M059J (cell line): ENCODE measurements around a stretch of chr9.

- RAMPAGE, long total RNA = no peak
Observed at GRCh38 chr9:107711406-107712216, 222.0 kb upstream of the KLF4 start.

DNA sequence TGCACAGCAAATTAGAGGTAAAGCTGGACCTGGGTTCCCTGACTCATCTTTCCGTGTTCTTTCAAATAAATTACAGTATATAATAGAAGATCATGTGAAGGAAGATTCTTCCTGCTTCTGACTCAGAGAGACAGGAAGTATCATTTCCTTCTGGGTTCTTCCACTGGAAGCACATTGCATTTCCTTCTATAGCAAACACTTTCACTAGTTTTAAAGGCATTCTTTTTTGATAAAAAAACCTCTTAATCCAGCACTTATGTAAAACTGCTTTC is 566.6 kb upstream of the KLF4 start:
- RAMPAGE, long total RNA = no peak

DNA sequence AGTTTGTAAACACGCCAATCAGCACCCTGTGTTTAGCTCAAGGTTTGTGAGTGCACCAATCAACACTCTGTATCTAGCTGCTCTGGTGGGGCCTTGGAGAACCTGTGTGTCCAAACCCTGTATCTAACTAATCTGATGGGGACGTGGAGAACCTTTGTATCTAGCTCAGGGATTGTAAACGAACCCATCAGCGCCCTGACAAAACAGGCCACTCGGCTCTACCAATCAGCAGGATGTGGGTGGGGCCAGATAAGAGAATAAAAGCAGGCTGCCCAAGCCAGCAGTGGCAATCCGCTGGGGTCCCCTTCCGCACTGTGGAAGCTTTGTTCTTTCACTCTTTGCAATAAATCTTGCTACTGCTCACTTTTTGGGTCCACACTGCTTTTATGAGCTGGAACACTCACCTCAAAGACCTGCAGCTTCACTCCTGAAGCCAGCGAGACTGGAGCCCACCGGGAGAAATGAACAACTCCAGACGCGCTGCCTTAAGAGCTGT is 461.6 kb downstream of the ACTL7B start:
- RAMPAGE, long total RNA = no peak

GRCh38 chr9:109011954-109013001 is 1.0 kb downstream of the CTNNAL1 start:
- RAMPAGE, long total RNA = no peak

DNA sequence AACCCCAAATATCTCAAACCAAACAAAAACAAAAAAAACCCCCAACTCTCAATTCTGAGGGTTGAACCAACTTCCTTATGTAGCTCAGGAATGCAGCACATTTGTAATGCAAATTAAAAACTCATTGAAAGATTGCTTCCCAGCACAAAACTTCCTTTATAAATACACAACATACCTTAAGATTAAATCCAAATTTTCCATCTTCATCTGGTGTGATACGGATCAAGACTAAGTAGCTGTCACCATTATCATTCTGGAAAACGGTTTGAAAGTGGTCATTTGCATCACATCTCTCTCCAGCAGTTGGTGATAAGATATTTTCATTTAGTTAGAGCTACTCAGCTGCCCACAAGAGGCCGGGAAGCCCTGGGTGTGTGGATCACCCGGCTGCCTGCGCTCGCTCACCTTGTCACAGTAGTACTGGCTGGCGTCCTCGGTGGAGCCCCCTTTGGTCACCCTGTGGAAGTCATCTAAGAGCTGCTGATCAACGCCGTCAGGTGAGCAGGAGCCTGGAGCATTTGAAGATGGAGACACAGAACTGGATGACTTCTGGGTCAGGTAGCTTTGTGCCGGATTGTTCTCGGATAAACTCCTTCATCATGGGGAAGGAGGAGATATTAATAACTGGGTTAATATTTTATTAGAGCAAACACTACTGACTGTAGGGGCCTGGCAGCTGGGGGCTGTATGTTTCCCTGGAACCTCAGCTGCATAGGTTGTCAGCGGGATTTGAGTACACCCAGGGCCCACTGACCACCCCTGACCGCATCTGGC is 88.1 kb downstream of the PTPN3 start:
- RAMPAGE, long total RNA = no peak

DNA sequence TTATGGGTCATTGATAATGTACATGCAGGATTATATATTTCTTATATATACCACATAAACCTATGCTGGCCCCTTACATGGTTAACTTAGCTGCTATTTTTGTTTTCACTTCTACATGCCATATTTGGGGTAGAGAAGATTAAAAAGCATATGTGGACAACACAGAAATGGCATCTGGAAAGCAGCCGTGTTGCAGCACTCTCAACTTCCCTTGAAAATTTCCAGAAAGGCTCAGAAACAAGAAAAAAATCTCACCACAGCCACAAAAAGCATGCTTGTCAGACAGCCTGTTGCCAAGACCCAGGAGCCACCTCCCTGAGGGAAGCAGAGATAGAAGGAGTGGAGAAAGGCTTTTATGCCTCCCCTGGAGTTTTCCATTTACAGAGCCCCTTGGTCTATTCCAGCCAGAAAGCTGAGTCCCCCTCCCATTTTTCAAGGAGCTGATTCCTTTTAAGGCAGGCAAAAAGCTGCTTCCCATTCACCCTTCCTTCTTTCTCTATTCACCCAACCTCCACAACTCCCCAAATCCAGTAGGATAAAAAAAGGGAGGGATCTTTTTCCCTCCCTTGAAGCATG is 37.3 kb upstream of the PALM2AKAP2 start:
- RAMPAGE, long total RNA = no peak

DNA sequence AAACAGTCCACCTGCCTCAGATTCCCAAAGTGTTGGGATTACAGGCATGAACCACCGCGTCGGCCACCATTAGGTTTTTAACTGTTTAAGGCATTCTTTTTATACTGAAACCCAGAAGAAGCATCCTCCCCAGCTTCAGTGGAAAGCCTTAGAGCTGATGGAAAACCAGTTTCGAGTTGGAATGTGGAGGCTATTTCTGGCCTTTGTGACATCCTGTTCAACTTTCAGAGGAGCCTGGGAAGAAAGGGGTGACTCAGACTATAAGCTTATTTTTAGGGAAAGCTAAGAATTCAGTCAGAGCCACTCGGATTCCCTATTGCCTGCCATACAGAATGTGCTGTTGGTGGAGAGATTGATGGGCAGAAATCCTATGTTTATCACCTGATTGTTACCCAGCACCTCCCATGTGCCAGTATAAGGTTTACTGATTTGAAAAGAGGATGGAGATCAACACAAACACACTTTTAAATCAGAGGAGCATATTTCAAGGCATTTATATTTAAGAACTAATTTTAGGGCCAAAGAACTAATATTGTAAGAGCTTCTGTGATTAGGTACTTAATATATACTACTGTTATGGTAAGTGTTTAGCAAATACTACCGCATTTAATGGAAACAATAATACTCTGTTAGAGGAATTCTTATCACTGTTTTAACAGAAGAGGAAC is 19.9 kb downstream of the PALM2AKAP2 start:
- RAMPAGE, long total RNA = no peak

DNA sequence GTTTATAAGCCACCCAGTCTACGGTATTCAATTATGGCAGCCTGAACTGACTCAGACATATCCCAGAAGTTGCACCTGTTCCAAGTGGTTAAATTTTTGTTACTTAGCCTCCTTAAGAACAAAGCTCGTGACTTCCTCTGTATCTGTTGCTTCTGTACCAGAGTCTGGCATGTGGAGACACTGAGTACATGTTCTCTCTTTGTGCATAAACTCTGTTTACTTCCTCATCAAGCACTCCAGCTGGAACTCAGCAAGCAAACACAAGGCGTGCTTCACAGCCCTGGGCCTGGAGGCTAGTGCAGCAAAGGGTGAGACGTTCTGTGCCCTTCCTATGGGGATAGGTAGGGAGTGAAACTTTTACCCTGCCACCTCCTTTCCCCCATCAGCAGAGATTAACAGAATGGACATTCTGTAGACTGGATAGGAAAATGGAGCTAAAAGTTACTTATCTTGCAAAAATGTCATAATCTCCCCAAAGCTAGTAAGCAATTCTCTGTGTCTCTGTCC is 18.9 kb downstream of the C9orf152 start:
- RAMPAGE, long total RNA = no peak

DNA sequence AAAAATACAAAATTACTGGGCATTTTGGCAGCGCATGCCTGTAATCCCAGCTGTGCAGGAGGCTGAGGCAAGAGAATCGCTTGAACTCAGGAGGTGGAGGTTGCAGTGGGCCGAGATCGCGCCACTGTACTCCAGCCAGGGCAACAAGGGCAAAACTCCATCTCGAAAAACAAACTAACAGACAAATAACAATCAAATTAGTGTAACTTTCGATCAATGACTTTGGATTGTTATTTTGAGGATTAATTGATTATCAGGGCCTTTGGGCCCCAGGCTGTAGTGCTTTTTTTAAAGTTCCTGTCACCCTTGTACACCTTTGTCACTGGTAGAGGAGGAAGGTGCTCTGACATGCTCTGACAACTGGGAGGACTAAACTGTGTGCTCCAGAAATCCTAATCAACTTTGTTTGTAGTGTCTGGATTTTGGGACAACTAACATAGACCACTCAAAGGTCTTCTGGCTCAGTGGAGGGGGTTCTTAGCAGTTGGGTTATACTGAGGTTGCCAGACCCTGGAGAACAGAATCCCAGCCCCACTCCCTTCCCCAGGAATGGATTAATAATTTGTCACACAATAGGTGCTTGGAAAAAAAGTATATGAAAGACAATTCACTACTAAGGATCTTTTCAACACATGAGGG is 1.8 kb downstream of the TXN start:
- RAMPAGE, long total RNA = no peak

DNA sequence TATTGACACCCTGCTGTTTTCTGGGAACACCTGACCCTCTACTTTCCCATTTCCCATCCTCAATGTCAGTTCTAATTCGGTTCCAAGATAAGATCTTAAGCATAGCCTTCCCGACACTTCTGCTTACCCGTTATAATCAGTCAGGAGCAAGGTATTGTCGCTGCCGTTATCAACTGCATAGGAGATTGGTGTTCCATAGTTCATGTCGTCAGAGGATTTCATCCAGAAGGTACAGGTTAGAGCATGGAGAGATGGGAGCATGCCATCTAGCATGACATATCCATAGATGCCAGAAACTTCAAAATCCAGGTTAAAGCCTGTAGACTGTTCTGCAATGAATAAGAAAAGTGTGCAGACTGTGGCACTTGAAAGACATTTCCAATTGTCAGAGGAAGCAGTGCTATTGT is 108.0 kb upstream of the TXNDC8 start:
- RAMPAGE, long total RNA = no peak

DNA sequence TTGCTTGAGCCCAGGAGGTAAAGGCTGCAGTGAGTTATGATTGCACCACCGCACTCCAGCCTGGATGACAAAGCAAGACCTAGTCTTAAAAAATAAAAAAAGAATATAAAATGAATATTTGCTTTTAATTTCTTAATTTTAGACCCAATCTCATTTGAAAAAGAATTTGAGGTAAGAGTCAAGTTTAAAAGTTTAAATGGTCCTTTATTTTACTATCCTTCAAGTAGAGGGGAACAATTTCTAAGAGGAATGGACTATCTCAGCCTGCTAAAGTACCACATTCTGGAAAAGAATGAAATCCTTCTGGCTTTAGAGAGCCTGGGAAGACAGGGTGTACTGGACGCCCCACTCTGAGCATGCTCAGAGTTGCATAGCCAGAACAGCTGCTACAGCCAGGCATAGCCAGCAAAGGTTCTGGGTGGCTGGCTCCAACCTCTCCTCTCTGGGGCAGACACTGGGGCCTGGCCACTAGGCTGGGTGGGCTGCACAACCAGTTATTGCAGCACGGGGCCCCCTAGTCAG is 143.3 kb downstream of the LPAR1 start:
- RAMPAGE, long total RNA = no peak

DNA sequence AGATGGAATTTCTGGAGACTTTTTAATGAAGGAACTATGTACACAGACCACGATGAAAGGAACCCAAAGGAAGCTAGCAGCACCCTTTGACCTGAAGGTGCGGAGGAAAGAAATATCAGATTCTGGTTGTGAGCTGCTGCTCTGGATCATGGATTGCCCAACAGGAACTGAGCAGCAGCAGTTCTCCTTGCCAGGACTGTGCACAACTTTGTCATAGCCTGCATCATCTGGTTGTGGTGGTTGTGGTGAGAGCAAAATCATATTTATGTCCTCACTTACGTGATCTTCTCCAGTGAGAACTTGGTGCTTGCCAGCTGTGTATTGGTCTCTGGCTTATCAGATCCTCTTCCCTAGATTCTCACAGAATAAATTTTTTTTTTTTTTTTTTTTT is 70.7 kb upstream of the LPAR1 start:
- RAMPAGE, long total RNA = no peak

DNA sequence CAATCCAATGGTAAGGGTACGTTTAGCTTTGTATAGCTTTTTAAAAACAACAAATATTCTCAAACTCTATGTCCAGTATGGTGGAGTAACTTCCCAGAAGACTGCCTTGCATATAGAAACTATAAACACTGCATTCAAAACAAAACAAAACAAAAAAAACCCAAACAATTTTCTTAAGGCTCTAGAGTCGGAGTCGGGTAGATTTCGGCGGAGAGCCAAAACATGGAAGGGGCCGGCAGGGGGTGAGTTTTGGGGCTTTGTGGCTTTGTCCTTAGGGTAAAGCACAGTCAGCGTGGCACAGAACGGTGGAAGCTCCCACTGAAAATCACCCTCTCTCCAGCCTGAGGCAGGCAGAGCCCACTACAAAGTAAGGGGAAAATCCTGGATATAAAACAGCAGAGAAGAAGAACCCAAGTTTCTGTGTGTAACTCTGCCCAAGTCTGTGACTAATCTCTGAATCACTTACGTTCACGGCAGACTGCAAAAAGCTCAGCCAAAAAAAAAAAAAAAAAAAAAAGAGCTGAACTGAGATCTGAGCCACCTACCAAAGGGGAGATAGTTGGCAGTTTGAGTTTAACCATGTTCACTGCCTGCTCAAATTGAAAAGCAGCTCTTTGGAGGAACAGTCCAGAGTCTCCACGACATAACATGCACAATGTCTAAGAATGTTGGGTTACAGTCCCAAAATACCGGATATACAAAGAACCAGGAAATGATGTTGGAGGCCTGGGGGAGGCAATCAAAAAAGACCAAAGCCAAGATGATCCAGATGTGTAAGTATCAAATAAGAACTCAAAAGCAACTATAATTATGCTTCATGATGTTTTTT is 26.6 kb upstream of the OR2K2 start:
- RAMPAGE, long total RNA = no peak

DNA sequence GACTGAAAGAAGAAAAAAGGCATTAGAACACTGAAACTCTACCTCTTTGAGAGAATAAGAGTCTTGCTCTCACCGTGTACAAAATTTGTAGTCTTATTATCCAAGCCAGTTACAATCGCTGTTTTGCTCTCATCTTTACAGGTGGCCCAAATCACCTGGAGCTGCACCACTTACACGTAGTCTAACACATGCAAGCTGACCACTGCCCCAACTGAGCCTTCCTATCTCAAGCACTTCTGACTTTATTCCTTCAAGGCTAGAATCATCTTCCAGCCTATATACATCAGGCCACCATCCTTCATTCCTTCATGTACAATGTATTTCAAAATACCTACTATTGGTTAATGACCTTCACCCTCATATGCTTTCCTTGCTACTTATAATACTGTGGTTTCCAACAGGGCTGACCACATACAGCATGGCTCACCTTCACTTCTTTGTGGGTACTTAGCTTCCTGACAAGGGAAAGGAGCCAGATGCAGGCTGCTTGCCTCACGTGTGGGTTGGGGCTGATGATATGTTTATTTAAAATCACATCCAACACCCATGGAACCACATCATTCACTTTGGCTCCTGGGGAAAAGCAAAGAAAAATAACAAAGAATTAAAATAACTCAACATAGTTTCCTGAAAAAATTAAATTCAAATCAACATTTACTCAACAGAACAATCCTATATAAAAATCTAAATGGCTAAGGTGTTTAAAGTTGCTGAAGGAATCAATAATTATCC is 63.9 kb upstream of the OR2K2 start:
- RAMPAGE, long total RNA = no peak

DNA sequence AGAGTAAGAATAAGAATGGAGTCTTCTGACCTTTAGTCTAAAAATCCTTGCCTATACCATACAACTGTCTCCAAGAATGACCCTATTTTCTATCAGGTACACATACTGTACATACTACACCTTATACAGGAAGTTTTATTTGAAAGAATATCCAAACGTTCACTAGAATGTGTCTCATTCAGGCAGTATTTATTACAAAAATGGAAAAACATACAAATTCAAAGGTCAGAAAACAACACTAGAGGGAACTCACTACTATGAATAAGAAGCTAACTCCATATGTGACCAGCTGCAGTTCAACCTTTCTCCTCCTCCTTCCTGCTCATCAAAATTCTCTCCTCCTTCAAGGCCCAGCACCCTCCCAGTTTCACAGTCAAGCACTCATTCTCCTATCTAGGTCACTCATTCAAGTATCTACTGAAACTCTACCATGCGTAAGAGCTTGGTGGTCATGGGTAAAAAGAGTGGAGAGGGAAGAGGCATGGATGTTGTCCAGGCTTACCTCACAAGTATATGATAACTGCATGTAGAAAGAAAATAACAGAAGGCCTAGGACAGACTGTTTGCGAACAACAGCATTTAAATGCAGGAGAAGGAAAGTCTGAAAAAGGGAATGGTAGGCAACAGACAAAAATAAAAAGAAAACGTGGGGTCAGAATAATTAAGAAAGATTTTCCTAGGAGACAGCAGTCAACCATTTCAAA is 27.7 kb downstream of the ECPAS start:
- RAMPAGE, long total RNA = no peak

GRCh38 chr9:111642619-111643288 is 11.6 kb downstream of the DNAJC25 start:
- RAMPAGE, long total RNA = no peak

DNA sequence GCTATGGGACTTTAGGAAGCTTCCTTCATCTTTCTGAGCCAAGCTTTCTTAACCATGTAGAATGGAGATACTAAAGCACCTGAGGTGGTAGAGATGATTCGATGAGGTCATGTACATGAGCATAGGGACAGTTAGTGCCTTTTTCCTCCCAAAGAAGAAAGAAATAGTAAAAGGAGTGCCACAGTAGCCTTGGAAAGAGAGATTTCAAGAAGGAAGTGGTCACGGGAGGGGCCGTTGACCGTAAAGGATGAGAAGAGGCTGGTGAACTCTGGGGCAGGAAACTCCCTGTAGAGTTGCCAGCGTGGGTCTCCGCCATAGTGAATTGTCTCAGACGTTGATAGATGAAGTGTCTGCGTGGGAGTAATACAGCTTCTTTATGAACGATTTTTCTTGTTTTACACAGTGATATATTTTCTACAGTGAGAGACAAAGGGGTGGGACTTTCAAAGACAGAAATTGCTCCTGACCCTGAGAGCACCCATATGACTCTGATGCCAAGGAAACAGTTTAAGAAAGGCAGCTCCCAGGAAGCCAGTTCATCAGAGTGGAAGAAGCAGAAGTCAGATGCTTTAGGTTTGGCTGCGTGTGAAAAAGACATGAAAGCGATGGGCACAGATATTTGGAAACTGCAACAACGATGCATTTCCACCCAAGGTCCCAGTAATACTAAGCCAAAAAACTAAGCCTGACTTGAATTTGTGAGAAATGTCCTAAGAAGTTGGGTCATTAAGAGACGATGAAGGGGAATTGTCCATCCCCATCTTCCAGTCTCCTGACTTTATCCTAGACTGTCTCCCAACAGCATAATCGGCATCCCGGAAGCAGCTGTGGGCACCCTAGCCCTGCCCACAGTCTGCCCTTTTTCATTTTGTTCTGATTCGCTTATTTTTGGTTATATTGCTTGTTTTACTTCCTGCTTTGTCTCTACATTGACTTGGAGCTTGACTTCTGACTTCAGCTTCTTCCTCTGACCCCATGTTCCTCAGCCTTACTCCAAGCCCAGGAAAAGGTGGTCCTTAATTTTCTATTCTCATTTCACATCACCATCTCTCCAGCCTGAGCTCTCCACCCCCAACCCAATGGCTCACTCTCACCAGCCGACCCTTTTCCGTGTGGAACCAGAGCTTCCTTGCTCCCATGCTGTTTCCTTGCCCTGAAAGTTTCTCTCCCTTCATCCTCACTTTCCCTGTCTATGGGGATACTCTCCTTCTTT is 41.5 kb downstream of the UGCG start:
- RAMPAGE, long total RNA = no peak

DNA sequence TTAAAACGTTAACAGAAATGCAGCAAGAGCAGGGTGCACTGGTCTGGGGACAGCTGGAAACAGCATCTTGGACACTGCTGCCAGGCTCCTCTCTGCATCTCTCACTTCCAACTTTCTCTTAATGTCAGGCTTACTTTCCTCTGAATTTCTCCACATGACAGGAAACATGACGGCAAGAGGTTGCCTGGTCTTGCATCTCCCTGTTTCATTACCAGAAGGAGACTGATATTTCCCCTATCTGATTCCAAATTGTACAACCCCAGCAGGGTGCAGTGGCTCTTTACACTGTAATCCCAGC is 101.5 kb downstream of the UGCG start:
- RAMPAGE, long total RNA = no peak

DNA sequence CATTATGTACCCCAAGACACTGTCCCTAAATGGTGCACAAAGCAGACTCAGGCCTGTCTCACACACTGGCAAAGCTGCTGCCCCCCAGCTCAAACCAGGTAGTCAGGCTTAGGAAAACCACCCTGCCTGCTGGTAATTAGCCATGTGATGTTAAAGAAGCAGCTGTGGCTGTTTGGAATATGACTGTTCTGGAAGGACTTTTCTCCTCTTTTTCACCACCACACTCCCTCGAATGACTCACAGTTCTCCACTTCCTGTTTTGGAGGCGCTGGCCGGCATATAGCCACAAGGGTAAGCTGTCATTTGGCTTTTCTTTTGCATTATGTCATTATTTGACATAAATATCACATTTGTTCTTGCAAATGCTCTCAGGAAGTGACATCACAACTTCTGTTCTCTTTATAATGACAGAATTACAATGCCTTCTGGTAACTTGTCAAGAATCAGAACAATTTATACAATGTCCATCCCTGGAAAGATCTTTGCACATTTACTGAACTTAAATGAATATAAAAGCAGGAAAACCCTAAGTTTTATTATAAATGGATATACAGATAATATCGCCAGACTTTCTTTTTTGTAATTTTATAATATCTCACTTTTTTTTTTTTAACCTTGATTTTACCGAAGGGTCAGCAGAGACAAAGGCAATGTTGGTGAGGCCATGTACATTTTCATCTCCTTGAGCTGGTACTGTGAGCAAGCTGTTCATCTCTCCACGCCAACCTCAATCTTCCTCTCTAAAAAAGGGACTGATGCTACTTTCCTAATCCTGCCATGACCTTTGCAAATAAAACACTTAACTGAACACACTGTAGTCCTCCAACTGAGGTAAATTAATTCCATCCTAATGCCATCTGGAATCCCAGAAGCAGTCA is 113.6 kb downstream of the SUSD1 start:
- RAMPAGE, long total RNA = no peak

DNA sequence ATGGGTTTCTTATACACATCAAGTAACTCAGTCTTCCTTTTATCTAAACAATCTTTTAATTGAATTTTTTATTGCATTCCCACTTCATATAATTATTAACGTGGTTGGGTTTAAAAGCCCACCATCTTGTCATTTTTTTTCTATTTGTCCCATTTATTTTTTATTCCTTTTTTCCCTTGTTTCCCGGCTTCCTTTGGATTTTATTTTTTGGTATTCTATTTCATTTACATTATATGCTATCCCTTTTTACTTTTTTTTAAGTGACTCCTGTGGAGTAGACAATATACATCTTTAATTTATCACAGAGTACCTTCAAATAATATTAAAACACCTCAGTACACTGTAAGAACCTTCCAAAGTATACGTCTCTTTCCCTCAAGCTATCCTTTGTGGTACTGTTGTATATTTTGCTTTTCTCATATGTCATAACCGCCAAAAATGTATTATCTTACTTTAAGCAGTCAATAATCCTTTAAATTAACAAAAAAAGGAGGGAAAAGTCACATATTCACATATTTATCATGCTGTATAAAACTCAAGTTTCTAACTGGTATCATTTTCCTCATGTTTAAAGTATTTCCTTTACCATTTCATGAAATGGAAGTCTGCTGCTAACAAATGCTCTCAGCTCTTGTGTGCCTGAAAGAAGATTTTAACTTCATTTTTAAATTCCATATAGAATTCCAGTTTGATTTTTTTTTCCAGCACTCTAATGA is 47.1 kb downstream of the PTBP3 start:
- RAMPAGE, long total RNA = no peak